Cerebral cortex (tissue), 2 donors: ENCODE results near the gene ZRSR2.

GRCh38 chrX:15747652-15748267, 9.7 kb downstream of the CA5B start:
- PRO-cap, 2 experiments = no peak in any of the 2 experiments

DNA sequence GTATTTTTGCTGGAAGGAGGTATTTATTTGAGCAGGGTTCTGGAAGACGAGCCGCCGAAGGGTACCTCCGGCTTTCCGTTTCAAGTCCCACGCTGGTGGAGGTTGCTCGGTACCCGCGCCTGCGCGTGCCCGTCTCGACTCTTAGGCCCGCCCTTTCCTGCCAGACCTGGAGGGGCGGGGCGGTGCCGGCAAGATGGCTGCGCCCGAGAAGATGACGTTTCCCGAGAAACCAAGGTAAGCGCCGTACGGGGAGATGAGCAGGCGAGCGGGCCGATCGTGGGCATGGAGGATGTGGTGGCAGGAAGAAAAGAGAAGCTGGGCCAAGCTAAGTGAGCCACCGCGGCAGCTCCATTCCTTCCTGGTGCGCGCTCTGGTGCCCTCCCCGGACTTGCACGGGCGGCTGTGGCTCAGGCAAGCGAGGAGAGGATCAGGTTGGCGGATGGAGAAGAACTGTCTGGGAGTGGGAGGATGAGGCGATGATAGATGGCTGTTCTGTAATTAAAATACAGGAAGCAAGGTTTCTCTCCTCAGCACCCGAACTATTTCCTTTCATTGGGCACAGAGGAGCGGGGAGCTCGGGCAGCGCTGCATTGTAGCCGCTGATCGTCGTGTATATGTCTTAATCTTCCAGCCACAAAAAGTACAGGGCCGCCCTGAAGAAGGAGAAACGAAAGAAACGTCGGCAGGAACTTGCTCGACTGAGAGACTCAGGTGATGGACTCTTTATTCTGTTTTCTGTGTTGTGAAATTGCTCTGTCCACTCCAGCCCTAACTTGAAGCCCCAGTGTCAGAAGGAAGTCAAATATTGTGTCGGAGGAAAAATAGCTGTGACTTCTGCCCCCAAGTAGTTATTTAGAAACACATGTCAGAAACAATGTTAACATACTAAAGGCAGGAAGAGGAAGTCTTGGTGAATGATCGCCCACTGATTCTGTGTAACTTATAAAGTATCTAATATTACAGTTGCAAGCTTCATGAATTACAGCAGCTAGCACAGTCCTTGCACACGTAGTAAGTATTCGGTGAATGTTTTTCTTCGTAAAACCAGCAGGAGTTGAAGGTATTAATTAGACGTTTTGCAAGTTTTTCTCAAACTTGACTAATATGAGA, at the start of gene ZRSR2:
TSS of gene ZRSR2 (plus strand) at position 182 of the 1,110 bp plus-strand sequence.
- PRO-cap, 2 experiments = peak in 1 of 2 experiments; most common plus-strand start position 163 of the sequence (in 1); most common minus-strand start position 75 of the sequence (in 1)

DNA sequence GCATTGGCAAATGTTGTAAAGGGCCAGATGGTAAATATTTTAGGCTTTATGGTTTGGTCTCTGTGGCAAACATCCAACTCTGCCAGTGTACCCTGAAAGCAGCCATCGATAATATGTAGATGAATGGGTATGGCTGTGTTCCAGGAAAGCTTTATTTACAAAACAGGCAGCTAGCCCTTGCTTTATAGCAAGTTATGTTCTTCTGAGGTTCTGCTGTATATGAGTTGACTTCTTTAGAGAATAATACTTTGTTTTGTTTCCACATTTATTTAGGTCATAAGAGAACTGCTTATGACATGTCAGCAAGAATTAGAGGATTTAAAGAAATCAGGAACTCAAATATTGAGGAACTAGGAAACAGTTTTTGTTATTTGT, 14.1 kb downstream of the ZRSR2 start:
- PRO-cap, 2 experiments = no peak in any of the 2 experiments

DNA sequence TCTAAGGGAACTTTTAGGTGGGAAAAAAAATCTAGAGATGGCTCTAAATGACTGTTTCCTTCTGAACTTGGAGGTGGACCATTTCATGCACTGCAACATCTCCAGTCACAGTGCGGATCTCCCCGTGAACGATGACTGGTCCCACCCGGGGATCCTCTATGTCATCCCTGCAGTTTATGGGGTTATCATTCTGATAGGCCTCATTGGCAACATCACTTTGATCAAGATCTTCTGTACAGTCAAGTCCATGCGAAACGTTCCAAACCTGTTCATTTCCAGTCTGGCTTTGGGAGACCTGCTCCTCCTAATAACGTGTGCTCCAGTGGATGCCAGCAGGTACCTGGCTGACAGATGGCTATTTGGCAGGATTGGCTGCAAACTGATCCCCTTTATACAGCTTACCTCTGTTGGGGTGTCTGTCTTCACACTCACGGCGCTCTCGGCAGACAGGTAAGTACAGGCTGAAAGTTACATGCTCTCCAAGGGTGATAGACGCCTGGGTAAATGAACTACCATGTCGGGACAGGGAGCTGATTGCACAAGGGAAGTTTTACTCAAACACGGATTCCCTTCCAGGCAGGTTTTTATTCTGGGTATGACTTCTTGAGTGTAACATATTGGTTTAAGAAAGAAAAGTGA, 671 bp downstream of the GRPR start:
- PRO-cap, 2 experiments = no peak in any of the 2 experiments

DNA sequence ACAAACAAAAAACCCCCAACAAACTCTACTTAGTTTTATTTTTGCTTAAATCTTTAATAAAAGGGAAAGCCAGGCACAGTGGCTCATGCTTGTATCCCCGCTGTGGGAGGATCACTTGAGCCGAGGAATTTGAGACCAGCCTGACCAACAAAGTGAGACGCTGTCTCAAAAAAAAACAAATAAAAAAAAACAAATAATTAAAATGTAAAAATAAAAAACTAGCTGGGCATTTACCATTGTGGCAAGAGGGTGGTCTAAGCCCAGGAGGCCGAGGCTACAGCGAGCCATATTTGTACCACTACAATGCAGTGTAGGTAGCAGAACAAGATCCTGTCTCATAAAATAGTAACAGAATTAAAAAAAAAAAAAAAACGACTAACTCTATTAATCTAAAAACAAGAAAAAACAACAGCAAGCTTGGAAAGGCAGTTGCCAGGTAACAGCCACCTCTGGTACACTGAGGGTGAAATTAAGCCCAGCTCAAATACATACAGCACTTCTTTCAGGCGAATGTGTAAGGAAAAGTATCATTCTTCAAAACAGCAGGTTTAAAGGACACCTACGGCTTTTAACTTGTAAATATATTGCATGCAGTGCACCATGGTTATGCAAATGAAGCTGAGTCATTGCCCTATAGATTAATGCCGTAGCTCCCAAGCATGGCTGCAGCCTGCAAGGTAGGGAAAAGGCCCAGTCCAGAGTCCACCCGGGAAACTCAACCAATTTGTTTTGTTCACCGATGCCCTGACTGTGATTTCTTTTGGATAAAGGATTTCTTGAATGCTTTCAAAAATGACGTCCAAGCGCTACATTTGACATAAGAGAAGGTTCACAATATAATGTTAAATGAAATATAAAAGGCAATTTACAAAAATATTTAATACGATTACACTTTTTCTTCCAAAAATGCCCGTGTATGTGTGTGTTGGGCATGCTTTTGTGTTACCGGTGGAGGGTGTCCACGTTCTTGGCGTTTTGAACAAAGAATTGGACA, 14.5 kb upstream of the TXLNG start:
- PRO-cap, 2 experiments = no peak in any of the 2 experiments

GRCh38 chrX:17173311-17173529, 201.8 kb upstream of the NHS start:
- PRO-cap, 2 experiments = peak in 1 of 2 experiments; most common minus-strand start chrX:17173363 (in 1)

GRCh38 chrX:17347653-17348349, 27.2 kb upstream of the NHS start:
- PRO-cap, 2 experiments = no peak in any of the 2 experiments

DNA sequence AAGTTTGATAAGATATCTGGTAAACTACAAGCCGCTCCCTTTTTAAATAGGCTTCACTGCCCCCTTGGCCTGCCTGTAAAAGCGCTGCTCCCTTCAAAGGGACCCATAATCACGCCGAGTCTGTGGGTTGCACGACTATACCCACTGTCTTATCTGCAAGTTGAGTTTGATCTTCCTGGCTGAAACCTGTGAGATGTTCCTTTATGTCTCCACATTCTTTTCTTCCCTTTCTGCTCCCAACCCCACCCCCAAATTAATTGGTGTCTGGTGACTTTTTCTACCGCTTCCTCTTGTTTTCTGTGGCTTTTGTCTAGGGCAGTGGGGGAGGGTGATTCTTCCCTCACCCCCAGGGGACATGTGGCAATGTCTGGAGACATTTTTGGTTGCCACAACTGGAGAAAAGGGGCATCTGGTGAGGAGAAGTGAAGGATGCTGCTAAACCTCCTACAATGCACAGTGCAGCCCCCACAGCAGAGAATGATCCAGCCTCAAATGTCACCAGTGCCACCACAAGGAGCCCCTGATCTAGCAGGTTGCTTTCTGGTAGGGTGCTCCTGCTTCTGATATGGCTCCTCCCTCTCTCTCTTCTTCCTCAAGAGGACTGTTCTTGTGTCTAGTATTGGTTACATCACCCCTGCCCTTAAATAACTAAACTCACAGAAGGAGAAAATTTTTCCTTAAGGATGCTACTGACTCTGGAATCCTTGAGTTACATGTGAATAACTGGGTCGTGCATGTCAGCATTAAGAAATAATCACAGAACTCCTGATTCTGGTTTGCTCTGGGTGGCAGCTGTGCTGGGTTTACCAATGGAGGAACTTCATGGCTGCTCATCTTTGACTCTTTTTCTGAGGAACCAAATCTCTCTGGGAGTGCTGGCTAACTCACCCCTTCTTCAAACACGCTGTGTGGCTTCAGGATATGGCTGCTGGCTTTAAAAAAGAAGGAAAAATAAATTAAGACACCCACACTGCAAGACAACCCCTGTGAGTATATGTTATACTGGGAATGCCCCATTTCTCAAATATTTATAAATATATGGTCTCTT, 153.1 kb downstream of the NHS start:
- PRO-cap, 2 experiments = no peak in any of the 2 experiments

- PRO-cap, 2 experiments = peak in 1 of 2 experiments; most common minus-strand start chrX:17738216 (in 1)
Measured at GRCh38 chrX:17737972-17738895, 941 bp downstream of the SCML1 start.

- PRO-cap, 2 experiments = no peak in any of the 2 experiments
Measured at GRCh38 chrX:17739920-17741106, 3.0 kb downstream of the SCML1 start.

GRCh38 chrX:17754234-17754715, 17.0 kb downstream of the SCML1 start:
- PRO-cap, 2 experiments = no peak in any of the 2 experiments

DNA sequence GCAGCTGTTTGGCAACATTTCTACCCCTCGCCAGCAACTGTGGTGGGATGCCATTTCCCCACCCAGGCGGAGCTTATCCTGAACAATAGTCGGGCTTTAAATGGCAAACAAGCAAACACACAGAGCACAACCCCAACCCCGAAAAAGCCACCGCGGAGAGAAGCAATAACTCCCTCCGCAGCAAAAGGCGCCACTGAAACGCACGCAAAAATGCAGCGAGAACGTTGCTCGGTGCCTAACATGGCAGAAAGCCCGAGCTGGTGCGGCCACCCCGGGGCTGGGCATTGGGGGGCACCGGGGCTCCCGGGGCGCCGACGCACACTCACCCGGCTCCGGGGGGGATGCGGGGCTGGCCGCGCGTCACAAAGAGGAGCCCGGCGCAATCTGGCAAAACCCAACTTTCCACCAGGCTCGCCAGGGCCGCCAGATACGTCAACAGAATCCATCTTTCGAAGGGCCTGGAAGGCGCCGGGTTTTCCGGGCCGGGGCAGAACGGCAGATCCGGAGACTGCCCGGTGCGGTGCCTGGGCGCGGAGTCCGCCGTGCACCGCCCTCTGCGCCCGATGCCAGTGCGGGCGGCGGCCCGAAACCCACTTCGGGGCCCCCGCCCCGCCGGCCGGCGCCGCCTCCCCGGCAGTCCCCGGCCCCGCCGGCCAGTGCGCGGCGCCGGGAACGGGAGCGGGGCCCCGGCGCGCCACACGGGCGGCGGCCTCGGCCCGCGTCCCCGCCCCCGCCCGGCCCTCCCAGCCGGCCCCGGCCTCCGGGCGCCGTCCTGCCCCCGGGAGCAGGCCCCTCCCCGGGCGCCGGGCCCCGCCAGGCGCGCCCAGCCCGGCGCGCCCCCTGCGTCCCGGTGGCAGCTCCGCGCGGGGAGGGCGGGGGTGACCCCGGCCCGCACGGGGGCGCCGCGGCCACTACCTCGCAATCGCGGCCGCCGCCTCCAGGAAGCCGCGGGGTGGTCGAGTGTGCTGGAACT, 629 bp downstream of the RAI2 start:
- PRO-cap, 2 experiments = peak in 1 of 2 experiments; most common plus-strand start position 463 of the sequence (in 1); most common minus-strand start position 658 of the sequence (in 1)

DNA sequence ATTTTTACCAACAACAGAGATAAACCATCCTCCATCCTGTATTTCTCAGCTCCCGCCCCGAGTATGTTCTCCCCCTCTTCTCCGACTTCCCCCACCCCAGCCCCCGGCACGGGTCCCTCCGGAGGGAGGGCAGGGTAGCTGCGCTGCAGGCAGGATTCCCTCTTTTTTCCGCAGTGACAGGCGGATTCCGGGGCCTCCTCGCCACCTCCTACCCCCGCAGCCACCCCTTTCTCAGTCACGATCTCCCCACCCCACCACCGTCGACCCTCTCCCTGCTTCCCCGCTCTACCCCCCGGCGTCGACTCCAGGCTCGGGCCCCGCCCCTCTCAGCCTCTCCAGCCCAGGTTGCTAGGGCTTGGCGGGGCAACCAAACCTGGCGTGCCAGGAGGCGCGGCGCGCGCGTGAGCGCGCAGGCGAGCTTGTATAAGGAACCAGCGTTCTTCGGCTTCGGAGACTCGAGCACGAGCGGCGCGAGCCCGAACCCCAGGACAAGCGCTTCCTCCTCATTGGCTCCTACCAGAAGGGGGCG, 396 bp upstream of the CDKL5 start:
- PRO-cap, 2 experiments = peak in 1 of 2 experiments; most common minus-strand start position 457 of the sequence (in 1)

DNA sequence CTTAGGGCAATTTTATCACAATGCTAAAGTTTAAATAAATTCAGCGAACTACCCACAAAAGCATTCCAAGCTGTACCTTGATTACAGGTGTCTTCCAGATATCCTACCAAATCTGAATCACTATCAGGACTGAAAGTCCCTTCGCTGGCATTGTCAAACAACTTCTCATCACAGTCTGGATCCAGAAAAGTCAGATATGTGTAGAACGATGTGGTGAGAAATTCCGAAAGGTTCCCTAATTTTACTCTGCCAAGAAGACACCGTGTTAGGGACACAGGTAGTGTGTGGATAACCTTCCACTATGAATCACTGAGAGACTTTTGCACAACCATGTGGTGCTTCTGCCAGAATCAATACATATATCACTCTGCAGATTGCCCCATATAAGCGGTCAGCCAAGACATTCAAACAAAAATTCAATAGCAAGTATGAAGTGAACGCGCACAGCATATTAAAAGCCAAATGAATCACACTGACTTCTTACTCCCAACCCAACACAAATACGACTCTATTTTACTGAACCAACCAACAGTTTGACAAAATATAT, 63.9 kb downstream of the PHKA2 start:
- PRO-cap, 2 experiments = no peak in any of the 2 experiments

DNA sequence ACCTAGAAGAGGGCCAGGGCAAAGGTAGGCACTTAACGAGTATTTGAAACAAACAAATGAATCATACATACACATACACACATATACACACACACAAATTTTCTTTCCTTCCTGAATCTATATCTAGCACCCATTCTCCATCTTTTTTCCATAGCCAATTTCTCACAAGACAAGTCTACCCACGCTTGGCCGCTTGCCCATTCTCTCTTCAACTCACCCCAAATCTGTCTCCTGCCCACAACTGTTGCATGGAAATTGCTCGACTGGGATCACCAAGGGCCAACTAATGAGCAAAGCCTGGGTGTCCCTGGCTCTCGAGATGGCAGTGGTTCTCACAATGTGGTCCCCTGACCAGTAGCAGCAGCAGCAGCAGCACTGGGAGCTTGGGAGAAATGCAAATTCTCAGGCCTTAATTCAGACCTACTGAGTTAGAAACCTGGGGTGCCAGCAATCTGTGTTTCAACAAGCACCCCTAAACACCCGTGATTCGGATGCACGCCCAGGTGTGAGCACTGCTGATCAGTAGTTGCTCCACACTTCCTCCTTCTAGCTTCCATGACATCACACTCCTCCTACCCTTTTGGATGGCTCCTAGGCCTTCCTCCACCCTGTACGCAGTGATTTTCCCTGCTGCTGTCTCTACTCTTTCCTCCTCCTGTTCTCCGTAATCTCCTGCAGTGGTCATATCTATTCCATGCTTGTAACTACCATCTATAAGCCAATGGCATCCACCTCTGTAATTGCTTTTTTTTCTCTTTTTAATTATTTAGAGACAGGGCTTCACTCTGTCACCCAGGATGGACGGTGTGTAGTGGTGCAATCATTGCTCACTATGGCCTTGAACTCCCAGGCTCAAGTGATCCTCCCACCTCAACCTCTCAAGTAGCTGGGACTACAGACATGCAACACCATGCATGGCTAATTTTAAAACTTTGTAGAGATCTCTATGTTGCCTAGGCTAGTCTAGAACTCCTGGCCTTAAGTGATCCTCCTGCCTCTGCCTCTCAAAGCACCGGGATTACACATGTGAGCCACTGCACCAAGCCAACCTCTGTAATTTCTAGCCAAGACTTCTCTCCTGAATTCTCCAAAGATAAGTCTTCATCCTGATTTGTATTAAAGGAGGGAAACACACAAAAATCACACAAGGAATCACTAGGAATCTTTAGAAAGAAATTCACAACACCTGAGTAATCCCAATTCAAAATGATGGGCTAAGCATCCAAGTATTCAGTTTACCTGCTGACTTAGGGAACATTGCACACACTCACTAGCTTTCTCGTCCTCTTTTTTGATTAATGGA, 65.3 kb upstream of the MAP3K15 start:
- PRO-cap, 2 experiments = no peak in any of the 2 experiments

- PRO-cap, 2 experiments = no peak in any of the 2 experiments
Measured at GRCh38 chrX:19640875-19641226, 125.5 kb upstream of the MAP3K15 start.

GRCh38 chrX:19683589-19684233, 168.4 kb upstream of the MAP3K15 start:
- PRO-cap, 2 experiments = no peak in any of the 2 experiments

GRCh38 chrX:19792588-19792956, 94.8 kb downstream of the SH3KBP1 start:
- PRO-cap, 2 experiments = no peak in any of the 2 experiments

- PRO-cap, 2 experiments = no peak in any of the 2 experiments
Measured at GRCh38 chrX:19807376-19807918, 80.0 kb downstream of the SH3KBP1 start.

- PRO-cap, 2 experiments = peak in 1 of 2 experiments; most common plus-strand start chrX:19875320 (in 1)
Measured at GRCh38 chrX:19874908-19875495, 12.4 kb downstream of the SH3KBP1 start.